Cardiac muscle cell (in vitro differentiated cells and primary cell): ENCODE measurements around the gene KLHL12.

GRCh38 chr1:202009352-202009631, 1.1 kb upstream of the ELF3 start:
- RAMPAGE, long total RNA, result no peak
- RRBS, result no CpG with 5 or more reads among the region's 2 CpGs

- RAMPAGE, long total RNA, result no peak
- RRBS, result no CpG with 5 or more reads among the region's 4 CpGs
These were observed 36.5 kb downstream of the ELF3 start for GRCh38 chr1:202046608-202047511.

- RAMPAGE, long total RNA, result no peak
- RRBS, result no CpG with 5 or more reads among the region's 19 CpGs
These were observed 37.8 kb upstream of the GPR37L1 start for GRCh38 chr1:202084559-202085772.

DNA sequence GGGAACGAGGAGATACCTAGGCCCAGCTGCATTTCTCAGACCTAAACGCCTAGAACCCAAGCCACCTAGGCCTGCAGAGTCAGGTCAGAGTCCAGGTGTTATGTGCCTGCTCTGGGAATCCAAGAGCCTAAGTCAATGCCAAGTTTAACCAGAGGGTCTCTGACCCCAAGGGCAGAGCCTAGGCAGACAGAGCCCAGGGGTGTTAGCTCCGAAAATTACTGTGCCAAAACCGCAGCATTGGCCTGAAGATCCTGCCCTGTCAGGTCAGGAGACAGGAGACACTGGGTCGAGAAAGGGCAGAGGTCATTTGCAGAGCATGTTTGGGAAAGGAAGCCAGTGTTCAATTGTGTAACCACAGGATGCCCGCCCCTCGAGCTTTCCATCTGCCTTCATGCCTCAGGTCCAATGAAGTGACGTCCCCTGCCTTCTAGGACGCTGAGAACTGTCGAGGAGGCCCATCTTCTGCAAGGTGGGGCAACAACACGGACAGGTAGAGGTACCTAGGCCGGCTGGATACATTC, 1.6 kb downstream of the ARL8A start:
- RAMPAGE, long total RNA, result no peak
- RRBS, result no CpG with 5 or more reads among the region's 12 CpGs

GRCh38 chr1:202150672-202150994, 6.1 kb upstream of the ARL8A start:
- RAMPAGE, long total RNA, result no peak
- RRBS, result no CpG with 5 or more reads among the region's 8 CpGs

DNA sequence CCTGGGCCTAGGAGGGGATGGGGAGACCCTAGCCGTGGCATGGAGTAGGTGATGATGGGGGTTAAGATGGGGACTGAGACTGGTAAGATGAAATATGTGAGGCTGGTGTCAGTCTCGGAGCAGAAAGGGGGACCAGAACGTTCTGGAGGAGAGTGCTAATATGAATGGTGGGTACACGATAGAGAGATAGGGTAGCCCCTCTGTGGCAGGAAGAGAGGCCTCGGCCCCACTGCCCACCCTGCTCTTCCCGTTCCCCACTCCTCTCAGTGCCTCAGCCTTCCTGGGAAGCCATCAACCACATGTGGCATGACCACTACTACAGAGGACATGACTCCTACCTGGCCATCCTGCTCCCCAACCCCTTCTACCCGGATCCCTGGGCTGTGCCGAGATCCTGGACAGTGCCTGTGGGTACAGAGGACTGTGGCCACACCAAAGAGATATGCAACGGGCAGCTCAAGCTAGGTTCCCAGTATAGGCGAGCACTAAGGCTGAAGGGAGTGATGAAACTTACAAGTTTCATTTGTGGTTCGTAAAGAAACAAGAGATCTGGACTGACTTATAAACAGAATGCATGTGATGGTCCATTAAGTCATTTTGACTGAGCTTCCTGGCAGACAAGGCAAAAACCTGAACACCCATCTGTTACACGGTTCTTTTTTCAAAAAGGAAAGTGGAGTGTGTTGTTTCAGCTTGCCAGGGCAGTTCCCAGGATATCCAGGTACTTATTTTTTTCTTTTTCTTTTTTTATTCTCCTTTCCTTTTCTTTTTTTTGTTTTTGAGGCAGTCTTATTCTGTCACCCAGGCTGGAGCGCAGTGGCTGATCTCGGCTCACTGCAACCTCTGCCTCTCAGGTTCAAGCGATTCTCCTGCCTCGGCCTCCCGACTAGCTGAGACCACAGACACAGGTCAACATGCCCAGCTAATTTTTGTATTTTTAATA, 14.4 kb upstream of the LGR6 start:
- RAMPAGE, long total RNA, result no peak
- RRBS, result no CpG with 5 or more reads among the region's 17 CpGs

GRCh38 chr1:202184693-202185329, 8.8 kb upstream of the LGR6 start:
- RAMPAGE, long total RNA, result no peak
- RRBS, result no CpG with 5 or more reads among the region's 21 CpGs

GRCh38 chr1:202235769-202236858, 42.5 kb downstream of the LGR6 start:
- RAMPAGE, long total RNA, result no peak
- RRBS, result no CpG with 5 or more reads among the region's 19 CpGs

DNA sequence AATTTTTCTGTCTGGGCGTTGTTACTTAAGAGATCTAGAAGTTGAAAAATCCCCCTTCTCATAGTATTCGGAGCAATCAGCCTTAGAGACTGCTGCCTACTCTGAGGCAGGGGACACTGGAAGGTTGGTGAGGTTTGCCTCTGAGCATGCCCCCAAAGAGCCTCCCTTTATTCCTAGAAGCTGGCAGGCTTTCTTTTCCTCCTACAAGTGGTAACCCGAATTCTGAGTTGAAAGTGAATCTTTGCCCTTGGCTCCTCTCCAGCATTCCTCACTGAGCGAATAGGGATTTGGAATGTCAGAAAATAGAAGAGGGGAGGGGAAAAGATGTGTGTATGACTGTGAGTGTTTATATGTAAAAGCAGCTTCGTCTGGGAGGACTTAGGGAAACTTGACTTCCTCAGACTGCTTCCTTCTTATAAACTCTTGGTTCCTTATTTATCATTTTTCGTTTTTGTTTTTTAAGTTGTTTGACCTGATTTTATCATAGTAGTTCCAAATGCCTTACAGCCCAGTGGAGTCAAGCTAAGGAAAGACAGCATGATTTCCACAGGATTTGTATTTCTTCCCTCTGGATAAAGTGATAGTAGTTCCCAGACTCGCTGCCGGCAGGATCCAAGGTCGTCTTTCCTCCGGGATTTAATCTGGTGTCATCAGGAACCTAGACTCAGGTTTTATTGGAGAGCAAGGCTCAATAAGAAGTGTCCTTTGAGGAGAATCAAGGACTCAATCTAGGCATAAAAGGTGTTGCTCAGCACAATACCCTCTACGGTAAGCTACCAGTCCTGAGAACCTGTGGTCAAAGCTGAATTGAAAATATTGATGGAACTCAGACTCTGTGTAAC, 170.9 kb downstream of the SYT2 start:
- RAMPAGE, long total RNA, result no peak
- RRBS, result no CpG with 5 or more reads among the region's 11 CpGs

DNA sequence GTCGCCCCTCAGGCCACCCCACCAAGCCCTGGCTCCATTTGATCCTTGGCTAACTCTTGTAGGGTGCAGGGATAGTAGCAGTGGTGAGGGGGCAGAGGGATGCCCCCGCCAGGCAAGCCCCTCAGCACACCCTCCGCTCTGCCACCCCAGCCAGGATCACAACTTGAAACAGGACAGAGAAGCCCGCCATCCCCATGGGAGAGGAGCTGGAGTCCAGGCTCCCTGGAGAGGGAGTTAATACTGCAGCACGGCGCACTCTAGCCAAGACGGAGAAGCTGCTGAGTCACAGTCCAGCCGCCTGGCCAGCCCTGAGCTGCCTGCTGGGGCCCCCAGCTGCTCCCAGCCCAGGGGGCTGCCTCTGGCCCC, 87.2 kb downstream of the SYT2 start:
- RAMPAGE, long total RNA, result no peak
- RRBS, result no CpG with 5 or more reads among the region's 8 CpGs

- RAMPAGE, long total RNA, result no peak
- RRBS, result no CpG with 5 or more reads among the region's 3 CpGs
These were observed 21.4 kb upstream of the SYT2 start for GRCh38 chr1:202731678-202732095.

DNA sequence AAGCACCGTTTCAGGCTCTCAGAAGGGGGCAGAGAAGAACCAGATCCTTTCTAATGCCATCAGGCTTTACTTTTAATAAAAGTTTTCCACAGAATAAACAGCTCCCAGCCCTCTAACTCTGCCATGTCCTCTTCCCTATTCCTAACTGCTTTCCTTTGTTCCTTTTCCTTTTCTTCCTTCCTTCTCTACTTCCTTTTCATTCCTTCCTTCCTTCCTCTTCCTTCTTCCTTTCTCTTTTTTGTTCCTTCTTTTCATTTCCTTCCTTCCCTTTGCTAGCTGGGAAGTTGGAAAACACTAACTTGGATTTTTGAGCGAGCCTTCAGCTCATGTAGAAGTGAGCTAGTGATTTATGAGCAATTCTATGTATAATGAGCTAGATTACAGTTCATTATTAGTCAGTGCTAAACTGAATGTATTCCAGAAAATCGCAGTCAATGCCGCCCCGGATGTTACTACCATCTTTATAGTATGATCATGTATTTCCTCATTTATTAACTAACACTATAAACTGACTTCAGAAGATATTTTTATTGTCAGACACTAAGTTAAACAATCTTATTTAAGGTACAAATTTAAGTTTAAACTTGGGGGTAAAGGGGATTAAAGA, 46.1 kb downstream of the KDM5B start:
- RAMPAGE, long total RNA, result no peak
- RRBS, result no CpG with 5 or more reads among the region's 5 CpGs

GRCh38 chr1:202858293-202858836, 30.6 kb downstream of the RABIF start:
- RAMPAGE, long total RNA, result no peak
- RRBS, result no CpG with 5 or more reads among the region's 7 CpGs

DNA sequence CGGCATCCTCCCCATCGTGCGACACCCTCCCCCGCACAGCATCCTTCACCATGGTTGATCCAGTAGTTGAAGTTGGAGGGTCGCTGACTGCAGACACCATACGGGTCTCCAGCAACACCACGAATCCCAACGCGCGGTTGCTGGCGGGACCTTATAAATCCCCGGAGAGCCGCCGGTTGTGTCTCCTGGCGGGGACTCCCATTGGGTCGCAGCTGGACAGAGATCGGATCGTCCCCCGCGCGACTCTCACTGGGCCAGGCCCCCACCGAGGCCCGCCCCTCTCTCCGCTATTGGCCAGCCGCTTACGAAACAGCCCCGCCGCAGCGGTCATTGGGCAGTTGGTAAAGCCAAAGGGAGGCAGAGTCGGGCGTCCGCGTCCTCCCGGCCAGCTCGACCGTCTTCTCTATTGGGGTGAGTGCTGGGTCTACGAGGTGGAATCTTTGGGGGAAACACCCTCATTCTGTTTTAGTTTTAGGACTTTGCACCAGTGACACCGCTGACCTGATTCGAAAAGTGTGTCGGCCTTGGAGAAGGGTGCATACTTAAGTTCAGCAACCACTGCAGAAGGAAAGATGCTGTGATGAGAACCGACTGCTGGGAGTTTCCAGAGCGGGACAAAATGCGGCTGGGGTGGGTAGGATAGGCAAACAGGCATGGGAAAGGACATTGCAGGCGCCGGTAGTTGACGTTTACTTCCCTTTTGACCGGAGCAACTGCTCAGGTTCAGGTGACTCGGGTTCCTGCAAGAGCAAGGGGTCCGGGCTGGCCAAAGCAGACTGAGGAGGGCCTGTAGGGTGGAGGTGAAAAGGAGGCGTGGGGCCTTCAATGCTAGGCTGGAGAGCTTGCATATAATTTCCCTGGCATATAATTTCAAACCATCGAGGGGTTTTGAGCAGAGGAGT, 27.3 kb downstream of the RABIF start:
- RAMPAGE, long total RNA, result start-site peak on the minus strand centred at position 179 of the sequence, 103 bp wide, 91 and 39 reads in 2 replicates; start-site peak on the plus strand centred at position 371 of the sequence, 36 bp wide, 16 and 40 reads in 2 replicates
- RRBS, result 6% methylated on average over 4 of the region's 51 CpGs

- RAMPAGE, long total RNA, result start-site peak on the minus strand at chr1:202927104-202927234, 281 and 218 reads in 2 replicates
- RRBS, result 2% methylated on average over 14 of the region's 56 CpGs
These were observed at the start of gene KLHL12 for GRCh38 chr1:202926409-202927470. KLHL12 (minus strand) TSS chr1:202927234.

GRCh38 chr1:202968718-202969304, 1.8 kb upstream of the CYB5R1 start:
- RAMPAGE, long total RNA, result no peak
- RRBS, result no CpG with 5 or more reads among the region's 6 CpGs

- RAMPAGE, long total RNA, result no peak
- RRBS, result no CpG with 5 or more reads among the region's 7 CpGs
These were observed 2.3 kb downstream of the PPFIA4 start for GRCh38 chr1:203028589-203029084.

DNA sequence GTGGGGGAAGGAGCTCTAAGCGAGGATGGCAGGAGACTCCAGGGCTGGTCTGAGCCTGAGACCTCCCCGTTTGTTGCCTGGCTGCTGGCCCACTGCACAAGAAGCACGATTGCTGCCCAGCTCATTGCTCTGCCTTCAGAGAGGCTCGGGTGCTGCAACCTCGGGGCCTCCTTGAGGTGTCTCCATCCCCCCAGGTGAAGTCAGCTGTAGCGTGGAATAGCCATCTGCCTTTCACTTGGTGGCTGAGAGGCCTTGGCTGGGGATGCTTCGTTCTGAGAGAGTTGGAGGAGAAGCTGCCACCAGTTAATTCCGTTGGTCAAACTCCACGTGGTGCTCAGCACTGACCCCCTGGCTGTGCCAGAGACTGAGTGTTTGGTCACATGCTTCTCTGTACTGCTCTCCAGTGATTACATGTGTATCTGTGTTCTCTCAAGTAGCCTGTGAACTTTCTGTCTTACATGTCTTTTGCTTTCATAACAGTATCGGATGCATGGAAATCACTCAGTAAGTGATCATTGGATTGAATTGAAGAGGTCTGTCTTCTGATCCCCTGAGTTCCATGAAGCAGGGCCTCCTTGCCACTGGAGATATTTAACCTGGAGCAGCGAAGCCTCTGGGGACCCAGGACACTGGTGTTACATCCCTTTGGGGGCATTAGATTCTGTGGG, 2.9 kb downstream of the PPFIA4 start:
- RAMPAGE, long total RNA, result no peak
- RRBS, result no CpG with 5 or more reads among the region's 11 CpGs

DNA sequence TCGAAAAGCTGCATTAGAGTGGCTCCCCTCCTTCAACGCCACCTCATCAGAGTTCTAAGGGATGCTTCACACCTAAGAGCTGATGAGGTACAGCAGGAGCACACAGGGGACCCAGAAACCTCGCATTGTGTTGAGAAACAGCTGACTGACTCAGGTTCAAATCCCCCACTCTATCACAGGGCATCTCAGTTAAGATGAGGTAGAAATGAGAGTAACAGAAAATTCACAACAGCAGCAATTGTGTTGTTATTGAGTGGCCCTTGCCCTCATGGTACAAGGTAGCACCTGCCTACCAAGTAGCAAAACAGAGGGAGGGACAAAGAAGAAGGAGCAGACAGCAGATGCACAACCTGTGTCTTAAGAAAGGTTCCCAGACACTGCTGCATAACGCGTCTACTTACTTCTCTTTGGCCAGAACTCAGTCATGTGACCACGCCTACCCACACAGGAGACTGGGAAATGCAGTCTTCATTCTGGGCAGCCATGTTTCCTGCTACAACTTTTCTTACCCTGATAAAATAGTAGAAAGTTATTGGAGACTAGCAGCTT, 34.5 kb upstream of the BTG2 start:
- RAMPAGE, long total RNA, result no peak
- RRBS, result no CpG with 5 or more reads among the region's 6 CpGs

DNA sequence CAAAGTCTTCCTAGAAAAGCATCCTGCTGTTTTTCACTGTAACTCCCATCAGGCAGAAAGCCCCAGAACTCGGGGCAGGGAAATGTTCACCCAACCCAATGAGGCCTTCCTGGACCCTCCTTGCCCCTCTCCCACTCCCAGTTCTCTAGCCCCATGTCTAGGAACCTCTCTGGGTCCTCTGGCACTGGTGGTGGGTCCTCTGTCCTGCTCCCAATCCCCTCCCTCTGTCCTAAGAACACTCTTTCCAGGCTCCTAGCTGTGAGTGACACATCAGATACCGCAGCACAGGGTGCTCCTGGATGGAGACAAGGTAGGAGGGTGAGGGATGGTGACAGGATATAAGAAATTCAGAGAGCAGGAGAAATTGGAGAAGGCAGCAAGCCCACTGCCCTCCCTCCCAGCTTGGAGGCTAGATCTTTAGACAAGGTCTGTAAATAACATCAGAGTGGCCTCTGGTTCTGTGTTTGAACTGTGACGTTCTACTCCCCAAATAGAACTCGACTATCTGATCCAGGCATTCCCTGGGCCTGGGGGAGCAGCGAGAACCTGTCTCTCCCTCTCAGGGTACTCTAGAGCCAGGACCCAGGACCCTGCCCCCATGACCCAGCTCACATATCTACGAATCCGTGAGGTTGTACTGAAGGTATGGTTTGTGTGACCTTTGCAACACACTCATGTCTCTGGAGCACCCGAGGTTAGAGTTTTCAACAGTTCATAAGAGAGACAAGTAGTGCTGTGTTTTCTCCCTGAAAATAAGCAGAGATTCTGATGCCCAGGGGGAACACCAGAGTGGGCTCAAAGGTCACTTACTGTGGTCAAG, 23.2 kb upstream of the BTG2 start:
- RAMPAGE, long total RNA, result no peak
- RRBS, result no CpG with 5 or more reads among the region's 8 CpGs